Skeletal muscle satellite cell (primary cell): ENCODE measurements around a stretch of chr3.

- CAGE, long polyA plus RNA, result no peak
Observed at GRCh38 chr3:188296646-188297512, 142.9 kb downstream of the LPP start.

- CAGE, long polyA plus RNA, result no peak
Observed at GRCh38 chr3:188348423-188349320, 194.7 kb downstream of the LPP start.

DNA sequence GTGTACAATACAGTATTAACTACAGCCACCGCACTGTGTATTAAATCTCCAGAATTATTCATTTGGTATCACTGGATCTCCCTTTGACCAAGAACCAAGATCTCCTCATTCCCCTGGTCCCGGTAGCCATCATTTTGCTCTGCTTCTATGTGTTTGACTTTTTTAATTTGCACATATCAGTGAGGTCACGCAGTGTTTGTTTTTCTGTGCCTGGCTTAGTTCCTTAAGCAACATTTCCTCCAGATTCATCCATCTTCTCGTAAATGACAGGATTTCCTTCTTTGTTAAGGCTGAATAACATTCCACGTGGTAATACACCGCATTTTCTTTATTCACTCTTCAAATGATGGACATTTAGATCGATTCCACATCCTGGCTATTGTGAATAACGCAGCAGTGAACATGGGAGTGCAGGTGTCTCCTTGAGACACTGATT, 212.0 kb downstream of the LPP start:
- CAGE, long polyA plus RNA, result no peak

- CAGE, long polyA plus RNA, result no peak
Observed at GRCh38 chr3:188431518-188432066, 277.6 kb downstream of the LPP start.

DNA sequence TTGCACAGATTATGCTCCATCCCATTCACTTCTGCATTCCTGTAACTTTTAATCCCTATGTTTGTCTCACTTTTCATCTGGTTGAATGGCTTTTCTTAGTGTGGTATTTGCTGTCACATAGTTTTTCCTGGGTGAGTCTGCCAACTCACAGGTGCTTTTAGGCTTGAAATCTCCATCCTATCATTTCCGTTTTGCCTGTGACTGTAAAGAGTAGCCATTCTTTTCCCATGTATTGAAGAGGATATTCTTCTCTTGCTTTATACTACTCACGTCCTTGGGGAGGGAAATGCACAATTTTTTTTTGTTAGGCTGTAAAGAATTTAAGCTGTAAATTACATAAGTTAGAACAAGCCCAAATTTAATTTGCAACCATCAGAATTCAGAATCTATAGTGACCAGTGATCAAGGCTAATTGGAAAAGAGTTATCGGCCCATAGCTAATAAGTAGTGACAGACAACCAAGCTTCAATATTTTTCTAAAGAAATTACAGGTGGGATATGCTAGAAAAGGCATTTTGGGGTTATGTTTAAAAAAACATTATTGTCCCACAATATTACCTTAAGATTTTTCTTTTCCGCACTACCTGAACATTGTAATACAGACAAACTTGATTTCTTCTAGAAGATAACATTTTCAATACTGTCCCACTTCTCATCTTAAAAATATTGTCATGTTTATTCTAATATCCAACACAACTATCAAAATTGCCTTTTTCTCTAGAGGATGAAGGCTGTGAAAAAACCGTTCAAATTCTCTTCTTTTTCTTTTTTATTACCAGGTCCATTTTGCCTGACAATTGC, 296.9 kb upstream of the TPRG1 start:
- CAGE, long polyA plus RNA, result no peak

DNA sequence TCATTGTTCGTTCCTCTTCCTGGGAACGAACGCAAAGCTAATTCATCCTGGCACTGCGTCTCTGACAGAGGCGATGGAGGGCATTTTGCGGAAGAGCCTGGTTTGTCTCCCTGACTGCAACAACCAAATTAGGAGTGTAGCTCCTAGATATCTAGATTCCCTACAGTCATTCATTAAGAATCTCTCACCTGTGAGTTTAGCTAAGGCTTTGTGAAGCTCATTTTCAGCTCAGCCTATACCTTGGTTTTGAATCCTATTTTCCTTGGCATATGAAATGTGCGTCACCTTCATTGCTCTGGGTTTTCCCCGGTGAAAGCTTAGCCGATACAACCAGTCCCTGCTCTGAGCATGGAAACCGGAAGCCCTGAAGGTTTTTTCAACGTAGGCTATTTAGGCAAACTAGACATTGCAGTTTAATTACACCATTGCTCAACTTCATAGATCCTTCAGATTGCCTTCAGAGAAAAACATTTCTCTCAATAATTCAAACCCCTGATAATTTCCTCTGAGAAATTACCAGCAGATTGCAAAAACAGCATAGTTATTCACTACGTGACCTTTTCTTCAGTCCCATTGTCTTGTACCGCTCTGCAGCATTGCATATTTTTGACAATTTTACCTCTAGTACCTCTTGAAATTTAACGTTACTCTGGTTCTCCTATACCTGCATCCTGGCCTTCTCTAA, 206.8 kb upstream of the TPRG1 start:
- CAGE, long polyA plus RNA, result no peak

- CAGE, long polyA plus RNA, result no peak
Observed at GRCh38 chr3:189267715-189268473, 96.1 kb downstream of the TPRG1 start.

DNA sequence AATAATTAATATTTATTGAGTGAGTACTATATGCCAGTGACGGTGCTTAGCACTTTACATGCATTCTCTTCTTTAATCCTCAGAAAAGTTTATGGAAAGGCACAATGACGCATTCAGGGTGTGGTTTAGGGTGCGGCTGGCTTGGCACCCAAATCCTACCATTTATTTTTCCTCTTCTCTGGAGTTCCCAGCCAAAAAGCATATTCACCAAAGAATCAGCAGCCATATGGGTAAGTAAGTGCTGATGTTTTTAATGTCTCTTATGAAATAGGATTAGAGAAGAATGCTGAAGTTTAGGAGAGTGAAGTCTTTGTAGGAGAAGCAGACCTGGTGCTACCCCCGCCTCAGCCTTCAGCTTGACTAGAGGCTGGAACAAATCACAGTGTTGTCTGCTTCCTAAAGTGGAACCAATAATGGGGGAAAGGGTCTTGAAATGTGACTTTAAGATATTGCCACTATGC, 140.3 kb upstream of the TP63 start:
- CAGE, long polyA plus RNA, result no peak

- CAGE, long polyA plus RNA, result no peak
Observed at GRCh38 chr3:190073253-190073956, 47.3 kb downstream of the P3H2 start.

GRCh38 chr3:190119373-190120040, 1.2 kb downstream of the P3H2 start:
- CAGE, long polyA plus RNA, result no peak

DNA sequence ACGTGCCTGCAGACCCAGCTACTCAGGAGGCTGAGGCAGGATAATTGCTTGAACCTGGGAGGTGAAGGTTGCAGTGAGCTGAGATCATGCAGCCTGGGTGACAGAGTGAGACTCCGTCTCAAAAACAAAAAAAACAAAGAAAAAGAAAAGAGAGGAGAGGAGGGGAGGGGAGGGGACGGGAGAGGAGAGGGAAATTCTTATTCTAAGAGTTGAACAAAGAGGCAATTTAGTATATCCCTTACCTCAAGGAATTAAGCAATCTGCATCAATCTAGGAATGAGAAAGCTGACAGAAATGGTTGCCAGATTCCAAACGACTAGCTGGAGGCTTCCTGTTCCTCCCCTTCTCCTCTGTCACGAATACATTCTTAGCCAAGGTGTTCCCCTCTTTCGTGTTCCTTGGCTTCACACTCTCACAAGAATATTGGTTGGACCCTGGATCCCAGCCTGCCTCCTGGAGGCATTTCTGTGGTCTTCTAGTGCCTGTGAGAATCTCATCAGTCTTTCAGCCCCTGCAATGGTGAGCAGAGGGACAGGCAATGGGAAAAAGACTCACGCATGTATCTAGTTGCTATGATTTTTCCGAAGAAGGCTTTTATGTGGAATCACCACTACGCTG, 1.4 kb upstream of the P3H2 start:
- CAGE, long polyA plus RNA, result no peak

DNA sequence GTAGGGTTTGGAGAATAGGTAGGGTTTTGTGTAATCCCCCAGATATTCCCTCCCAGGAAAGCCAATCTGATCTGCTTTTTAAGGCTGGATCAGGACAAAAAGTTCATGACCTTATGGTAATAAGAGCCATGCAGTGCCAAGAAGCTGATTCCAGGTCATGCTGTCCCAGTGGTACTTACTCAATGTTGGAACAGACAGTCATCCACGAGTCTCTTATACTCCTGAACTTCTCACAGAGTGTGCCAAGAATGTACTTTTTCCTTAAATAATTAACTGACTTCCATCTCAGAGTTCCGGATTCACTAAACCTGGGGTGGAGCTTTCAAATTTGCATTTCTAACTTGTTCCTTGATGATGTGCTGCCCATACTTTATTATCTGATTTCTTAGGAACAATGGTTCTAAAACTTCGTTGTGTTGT, 3.3 kb upstream of the P3H2 start:
- CAGE, long polyA plus RNA, result no peak

DNA sequence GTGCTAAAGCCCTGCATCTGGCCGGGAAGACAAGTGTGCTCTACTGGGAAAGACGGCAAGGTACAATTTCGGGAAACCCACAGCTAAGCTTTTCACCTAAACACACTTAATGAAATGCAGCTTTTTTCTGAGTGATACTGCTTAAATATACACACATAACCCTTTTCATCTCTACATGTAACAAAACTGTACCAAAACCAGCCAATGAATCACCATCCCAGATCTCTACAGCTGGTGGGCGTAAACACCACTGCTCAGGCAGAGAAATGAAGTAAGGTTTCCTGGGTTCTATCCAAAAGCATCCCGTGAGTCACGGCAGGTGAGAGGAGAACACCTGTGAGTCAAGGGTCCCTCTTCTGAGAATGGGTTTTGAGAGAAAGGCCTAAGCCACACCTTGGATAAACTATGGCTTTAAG, 2.6 kb downstream of the CLDN1 start:
- CAGE, long polyA plus RNA, result no peak

DNA sequence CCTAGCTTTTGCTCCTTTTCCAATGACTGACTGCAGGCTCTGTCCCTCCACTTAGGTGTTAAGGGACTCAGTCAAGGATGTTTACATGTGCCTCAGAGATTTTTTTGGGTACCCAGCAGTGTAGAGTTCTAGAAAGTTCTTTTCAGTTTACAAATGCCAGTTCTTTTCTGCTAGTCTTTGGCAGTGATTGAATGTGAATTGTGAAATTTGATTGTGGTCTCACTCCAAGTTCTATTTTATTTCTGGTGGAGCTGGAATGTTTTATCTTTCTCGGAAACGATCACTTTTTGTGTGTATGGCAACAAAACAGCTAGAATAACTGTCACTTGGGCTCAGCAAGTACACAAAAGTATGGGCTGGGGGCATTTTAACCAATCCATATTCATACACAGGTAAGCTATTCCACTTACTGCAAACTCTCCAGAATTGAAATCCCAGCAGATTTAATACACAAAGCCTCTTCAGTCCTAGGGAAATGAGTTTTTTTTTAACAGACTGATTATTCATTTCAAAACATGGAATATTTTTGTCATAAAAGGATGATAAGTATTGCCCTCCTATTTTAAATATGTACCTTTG, 60.7 kb downstream of the IL1RAP start:
- CAGE, long polyA plus RNA, result no peak

DNA sequence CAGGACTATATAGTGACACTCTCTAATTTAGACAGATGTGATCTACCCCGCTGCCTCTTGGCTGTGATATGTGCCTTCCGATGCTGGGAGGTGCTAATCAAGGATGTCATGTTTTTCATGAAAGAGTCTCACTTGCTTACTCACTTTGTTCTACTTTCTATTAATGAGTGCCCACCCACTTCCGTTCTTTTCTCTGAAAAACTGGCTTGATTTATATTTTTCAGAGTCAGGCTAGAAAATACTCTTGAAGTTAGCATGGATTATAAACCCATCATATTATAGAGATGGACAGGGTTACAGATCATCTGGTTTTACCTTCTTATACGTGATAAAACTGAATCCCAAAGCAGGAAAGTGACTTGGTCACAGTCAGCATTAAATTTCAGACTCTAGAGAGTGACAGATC, 72.9 kb downstream of the IL1RAP start:
- CAGE, long polyA plus RNA, result no peak

- CAGE, long polyA plus RNA, result no peak
Observed at GRCh38 chr3:190616692-190617261, 102.9 kb downstream of the IL1RAP start.

DNA sequence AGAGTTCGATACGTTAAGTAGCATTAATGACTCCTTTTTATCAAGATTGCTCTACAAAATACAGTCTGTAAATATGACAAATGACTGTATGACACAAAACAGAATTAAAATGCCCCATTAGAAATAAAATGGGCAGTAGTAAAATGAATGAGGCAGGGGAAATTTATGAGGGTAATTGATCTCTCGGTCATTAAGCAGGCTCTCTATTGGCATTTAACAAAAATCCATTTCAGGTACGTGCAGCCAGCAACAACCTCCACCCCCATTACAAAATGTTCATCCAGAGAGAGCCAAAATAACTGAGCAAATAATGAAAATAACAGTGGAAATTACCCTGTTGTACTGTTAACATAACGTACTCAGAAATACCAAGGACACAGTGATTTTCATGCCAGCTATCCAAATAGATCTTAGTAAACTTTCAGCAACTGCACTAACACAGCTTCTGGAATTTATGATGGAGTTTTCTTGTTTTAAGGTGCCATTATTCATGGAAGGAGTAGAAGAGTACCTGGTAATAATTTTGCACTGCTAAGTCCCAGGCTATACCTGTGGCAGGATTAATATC, 127.7 kb downstream of the IL1RAP start:
- CAGE, long polyA plus RNA, result no peak

DNA sequence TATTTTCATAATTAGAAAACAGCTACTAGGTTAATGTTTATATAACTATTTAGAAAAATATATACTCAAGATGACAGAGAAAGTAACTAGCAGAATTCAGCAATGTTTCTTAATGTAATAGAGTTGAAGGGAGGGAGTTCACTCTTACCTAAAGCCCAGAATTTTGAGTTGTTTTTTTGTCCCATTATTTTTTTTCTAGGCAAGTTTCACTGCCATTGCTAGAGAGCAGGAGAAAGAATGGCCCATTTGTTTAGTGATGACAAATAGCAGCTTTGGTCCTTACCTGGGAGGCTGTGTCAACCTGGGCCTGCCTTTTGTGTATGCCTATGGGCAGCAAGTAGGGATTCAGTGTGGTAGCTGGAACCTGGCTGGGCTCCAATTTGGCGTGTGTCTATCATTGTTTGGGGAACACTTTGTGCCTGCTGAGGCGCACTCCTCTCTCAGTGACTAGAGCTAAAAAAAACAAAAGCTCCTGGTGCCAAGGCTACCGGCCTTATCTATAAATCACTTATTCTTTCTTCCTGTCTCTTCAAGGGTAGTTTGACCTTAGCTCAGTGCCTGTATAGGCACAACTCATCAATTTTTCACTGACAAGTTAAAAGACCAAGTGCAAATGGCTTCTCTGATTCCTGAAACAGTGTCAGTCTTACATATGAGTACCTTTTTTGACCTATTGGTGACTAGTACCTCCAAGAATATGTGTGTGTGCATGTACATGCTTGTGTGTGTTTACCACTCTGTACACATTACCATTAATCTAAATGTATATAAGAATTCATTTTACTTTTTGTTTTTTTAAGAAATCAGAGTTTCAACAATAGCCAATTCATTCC, 54.8 kb downstream of the GMNC start:
- CAGE, long polyA plus RNA, result no peak

DNA sequence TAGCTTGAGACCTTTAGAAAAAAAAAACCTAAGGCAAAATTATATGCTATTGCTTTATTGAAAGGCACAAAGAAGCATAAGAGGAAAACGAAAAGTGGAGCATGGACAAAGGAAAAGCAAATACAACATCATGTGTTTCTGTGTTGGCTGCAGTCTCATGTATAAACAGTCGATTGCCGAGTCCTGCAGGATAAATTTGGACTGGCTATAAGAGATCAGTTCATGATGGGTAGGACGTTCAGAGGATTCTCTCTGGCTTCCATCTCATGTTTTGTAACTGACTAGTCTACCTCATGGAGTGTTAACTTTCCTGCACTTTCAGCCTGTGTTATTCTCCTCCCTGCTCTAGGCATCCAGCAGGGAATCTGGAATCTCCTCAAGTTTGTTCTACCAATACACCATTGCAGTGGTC, 21.8 kb upstream of the CCDC50 start:
- CAGE, long polyA plus RNA, result no peak

DNA sequence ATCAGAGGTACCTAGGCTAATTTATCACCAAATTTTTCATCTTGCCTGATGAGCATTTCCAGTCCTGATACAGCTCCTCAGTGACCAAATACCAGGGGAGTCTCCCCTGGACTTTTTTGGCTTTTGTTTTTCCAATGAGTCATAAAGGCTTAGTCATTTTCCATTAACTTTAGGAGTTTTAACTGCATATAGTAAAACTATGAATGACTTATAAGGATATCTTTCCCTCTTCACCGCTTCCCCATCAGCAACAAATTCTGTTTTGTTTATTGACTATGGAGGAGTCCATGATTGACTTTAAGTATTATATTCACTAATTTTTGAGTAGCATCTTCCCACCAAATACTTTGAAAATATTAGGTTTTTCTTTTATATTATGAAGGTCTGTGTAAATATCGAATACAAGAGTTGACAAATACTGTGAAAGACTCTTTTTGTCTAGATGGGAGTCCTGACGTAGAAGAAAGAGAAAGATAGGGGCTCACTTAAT, 7.6 kb upstream of the UTS2B start:
- CAGE, long polyA plus RNA, result no peak